ENCODE measurements around the genes FAM25G, VSTM4, TMEM273 and WASHC2A.

DNA sequence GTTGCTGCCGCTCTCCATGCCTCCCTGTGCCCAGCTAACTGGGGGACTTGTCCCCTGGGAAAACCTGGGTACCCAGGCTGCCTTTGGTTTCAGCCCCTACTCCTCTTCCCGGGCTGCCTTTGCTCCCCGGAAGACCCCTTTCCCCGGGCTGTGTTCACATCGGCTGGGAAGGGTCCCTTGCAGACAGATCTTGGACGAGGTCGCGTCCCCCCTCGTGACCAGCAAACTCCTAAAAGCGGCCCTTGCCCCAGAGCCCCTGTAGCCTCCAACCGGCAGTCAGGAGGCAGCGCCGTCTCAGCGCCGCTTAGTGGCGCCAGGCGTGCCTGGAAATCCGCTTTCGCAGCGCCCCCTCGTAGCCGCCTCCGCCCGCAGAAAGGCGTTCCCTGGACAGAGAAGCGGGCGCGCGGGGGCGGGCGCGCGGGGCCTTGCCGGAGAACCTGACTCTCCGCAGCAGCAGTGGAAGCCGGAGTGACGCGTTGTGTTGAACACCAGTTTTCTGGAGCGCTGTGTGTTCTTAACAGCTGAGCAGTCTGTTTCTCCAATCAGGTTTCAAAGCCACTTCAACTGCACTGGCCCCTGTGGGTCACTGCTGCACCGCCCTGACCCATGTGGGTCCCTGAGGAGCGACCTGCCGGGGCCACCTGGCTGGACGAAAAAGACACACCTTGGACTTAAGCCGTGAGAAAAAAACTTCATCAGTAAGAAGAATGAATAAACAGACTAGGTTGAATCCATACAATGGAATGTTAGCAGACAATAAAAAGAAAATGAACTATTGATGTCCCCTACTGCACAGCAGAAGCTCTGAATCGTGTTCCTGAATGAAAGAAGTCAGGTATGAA, 22.6 kb downstream of the ANXA8L1 start:
- PRO-cap: no peak

DNA sequence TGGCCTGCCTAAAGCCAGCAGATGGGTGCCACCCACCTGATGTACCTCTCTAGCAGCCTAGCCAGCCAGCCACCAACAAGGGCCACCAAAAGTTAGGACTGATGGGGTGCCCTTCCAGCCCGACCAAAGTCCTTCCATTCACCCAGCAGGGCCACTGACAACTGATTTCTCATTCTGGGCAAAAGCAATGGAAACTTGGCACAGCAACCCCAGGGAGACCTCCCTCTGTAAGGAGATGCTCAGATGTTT, 13.7 kb downstream of the GPRIN2 start:
- PRO-cap: no peak

- PRO-cap: no peak
These were observed 95.4 kb upstream of the PTPN20 start for GRCh38 chr10:46815717-46816330.

DNA sequence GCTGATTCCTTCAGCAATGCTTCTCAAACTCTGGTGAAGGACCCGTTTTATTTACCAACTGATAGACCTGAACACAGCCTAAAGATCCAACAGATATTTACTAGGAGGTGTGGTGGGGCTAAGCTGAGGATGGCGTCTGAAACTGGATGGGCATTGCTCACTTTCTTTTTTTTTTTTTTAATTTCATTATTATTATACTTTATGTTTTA, 93.6 kb downstream of the PTPN20 start:
- PRO-cap: no peak

GRCh38 chr10:47166836-47167096, 133.2 kb upstream of the GDF10 start:
- PRO-cap: no peak

- PRO-cap: no peak
These were observed 18.6 kb upstream of the ZNF488 start for GRCh38 chr10:47402554-47403325.

- PRO-cap: no peak
These were observed at the start of gene FAM25G for GRCh38 chr10:47491482-47491855. FAM25G (minus strand) TSS chr10:47491700.

DNA sequence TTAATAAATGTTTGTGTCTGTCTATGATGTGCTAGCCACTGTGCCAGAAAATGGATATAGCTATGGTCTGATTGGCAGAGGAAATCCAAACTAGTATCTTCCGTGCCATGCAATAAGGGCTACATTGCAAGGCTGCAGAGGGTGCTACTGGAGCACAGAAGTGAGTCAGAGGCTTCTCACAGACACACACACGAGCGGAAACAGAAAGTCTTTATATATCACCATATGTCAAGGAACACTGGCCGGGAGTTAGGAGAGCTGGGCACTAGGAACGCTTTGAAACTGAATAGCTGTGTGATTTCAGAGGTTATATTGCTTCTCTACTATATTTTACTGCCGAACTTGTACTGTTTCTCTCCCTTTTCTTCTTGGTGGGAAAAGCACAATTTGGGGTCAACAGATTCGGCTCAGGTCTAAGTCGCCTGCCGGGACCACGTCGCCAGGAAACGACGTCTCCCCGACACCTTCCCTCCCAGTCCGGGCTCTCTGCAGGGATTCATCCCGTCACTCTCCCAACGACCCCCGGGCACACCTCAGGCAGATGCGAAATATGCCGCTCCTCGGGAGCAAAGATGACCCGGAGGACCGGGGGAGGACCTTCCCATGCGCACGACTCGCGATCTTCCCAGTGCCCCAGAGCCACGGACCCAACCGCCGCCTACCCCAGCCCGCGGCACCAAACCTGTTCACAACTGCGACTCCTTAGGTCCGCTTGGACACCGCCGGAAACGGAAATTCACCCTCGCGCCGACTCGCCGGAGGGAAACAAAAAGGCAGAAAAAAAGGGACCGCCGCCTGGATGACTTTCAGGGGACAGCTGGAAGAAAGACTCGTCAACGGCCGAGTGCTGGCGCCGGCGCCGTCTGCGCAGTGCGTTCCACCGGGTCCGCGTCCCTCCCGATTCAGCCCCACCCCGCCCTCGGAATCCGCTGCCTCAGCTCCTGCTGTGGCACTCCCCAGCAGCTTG, 29.6 kb upstream of the AGAP9 start:
- PRO-cap: bidirectional peak, plus-strand start at position 776 of the sequence, minus-strand start at position 704 of the sequence

DNA sequence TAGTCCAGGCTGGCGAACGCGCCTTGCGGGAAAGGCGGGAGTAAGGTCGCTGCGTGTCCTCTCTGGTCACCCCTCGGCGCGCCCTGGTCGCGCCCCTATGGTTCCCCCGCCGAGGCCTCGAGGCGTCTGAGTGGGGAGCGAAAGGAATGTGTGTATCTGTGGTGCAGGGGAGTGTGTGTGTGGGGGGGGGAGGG, 115 bp upstream of the SYT15B start:
- PRO-cap: no peak

DNA sequence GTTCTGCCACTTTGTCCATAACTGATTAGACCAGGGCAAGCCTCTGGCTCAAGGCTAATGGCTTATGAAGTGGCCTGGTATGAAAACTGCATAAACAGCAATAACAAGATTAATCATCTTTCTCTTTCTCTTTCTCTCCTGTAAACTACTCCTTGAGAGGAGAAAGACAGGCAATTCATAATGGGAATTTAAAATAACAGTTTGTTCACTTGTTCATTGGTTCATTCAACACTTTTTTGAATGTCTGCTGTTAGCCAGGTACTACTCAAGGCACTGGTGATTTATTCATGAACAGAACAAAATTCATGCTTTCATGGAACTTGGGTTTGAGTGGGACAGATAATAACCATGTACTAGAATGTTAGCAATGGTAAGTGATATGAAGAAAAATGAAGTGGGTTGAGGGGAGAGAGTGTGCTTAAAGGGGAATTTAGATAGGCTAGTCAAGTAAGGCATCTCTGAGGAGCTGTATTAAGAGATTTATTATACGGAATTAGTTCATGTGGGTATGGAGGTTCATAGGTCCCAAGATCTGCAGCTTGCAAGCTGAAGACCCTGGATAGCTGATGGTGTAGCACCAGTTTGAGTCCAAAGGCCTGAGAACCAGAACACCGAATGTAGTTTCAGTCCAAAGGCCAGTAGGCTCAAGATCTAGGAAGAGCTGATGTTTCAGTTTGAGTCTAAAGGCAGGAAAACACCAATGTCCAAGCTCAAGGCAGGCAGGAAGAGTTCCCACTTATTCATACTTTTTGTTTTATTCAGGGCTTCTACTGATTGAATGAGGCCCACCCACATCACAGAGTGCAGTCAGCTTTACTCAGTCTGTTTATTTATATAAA, 83.2 kb downstream of the MAPK8 start:
- PRO-cap: no peak

DNA sequence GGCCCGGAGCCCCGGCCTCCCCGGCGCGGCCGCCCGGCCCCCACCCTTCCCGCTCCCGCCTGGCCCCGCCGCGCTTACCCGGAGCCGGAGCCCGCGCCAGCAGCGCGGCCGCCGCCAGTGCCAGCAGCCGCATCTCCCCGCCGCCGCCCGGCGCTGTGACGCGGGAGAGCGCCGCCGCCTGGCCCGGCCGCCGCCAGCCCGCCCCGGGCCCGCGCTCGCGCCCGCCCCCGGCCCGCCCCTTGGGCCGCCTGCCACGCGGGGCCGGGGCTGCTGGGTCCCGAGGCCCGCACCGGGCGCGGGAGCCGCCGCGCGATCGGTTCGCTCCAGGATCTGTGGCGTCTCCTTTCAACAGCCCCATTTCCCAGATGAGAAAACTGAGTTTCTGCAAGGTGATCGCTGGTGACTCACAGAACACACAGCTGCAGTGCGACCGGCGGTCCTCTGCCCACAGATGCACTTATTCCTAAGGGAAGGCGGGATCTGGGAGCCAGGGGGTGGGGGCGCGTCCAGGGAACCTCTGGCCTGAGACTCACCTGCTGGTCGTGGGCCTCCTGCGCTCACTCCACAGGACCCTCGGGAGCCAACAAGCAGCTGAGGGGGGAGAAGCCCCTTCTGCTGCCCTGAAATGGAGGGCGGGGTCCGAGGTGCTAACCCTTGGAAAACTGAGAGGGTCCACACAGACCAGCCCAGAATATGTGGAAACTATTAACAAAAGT, at the start of gene VSTM4:
Gene VSTM4 (minus strand): TSS at position 170 of the 716 bp plus-strand sequence.
- PRO-cap: bidirectional peak, plus-strand start at position 280 of the sequence, minus-strand start at position 157 of the sequence

GRCh38 chr10:49187759-49188777, at the start of gene TMEM273:
TMEM273 (minus strand) TSS chr10:49188391.
- PRO-cap: unidirectional peak, minus-strand start at chr10:49188388

DNA sequence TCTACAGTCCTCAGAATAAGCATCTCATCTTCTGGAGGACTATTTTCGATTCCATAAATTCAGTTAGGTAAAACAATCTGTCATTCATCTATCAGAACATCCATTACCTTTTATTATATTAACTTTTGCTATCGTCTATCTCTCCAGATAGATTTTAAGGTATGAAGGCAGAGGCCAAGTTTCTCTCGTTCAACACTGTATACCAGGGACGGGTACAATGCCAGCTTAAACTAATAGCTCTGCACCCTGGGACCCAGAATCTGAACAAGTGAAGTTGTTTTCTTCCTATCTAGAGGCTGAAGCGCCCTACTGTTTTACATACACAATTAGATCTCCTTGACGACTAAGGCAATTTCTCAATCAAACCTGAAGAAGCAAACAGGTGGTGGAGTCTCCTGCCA, 946 bp downstream of the PARG start:
- PRO-cap: no peak

- PRO-cap: no peak
These were observed 10.2 kb downstream of the TIMM23B start for GRCh38 chr10:49951902-49952597.

DNA sequence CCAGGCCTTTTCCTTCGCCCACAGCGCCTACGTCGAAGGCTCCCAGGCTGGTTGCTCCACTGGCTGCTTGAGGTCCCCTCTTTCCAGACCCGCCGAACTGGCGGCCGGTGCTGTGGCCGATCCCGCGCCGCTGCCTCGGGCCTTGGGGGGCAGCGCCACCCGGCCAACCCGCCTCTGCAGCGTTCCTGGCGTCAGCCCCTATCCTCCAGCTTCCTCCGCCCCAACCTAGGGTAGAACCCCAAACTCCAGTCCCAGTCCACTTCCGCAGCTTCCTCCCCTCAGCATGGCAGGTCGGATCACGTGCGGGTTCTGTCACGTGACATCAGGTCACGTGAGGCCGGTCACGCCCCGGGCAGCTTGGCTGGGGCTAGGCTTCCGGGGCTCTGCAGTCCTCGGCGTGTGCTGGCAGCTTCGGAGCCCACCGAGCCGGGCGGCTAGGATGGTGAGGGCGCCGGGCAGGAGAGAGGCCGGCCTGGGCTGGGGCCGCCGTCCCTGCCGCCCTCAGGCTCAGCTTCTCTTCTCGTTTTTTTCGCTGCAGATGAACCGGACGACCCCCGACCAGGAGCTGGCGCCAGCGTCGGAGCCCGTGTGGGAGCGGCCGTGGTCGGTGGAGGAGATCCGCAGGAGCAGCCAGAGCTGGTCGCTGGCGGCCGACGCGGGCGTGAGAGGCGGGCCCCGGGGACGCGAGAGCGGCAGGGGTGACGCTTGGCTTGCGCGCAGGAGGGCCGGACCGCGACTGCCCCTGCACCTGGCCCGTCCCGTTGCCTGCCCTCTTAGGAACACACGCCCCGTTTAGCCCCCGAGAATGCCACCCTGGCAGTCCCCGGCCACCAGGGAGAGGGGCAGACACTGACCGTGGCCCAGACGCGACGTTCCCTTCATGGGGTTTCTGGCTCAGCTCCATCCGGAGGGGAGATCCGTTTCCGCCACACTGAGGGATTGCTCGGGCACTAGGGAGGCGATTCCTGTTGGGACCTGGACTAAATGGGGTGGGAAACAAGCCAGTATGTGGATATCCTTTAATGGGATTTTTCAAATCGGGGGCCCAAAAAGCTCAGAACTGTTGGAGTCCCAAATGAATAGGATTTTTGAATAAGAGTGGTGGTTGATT, at the start of gene WASHC2A:
Gene WASHC2A (plus strand): TSS at position 388 of the 1,111 bp plus-strand sequence.
- PRO-cap: bidirectional peak, plus-strand start at position 388 of the sequence, minus-strand start at position 300 of the sequence

DNA sequence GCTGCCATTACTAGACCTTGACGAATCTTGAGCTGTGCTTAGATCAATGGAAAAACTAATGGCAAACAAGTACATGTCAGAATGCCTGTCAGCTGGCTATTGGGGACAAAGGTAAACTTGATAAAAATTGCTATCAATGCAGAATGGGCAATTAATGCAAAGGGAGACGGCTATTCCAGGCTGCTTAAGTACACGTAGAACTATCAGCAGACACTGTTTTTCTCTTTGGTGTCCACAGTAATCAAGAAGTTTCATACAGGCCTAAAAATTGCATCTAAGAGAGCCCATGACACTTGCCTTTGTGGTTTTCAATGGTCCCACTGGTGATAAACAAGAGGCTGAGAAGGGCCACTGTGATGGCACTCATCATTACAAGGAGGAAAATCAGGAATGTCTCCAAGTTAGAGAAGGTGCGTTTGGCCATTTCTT, 3.1 kb downstream of the ASAH2 start:
- PRO-cap: no peak

GRCh38 chr10:50393134-50394264, 142.2 kb upstream of the ASAH2 start:
- PRO-cap: no peak

DNA sequence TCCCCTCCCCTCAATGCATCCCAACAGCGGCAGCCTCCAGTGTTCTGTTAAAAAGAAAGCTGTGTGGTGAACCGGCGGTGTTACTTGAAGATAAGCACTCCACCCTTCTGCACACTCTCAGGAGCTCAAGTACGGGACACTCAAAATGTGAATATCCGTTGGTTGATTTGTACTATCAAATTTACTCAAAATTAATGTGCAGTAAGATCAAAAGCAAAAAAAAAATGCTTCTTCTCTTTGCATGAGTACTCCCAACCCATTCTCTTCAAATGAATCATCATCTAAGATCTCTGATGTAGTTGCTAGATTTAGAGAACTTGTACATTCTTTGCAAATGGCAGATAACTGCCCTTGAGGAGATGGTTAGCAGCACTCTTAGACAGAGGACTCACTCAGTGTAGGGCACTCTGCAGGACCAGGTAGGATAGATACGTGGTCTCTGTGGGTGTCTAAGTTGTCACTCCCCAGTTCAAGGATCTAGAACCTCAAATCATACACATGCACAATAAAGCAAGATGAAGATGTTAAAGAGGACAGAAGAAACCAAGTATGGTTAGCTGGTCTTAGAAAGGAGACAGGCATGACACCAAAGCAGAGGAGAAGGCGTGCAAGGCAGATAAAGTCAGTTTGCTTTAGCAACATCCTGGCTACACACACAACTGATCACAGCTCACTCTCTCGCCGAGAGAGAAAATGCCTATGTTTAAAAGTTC, 145.7 kb upstream of the ASAH2 start:
- PRO-cap: no peak

DNA sequence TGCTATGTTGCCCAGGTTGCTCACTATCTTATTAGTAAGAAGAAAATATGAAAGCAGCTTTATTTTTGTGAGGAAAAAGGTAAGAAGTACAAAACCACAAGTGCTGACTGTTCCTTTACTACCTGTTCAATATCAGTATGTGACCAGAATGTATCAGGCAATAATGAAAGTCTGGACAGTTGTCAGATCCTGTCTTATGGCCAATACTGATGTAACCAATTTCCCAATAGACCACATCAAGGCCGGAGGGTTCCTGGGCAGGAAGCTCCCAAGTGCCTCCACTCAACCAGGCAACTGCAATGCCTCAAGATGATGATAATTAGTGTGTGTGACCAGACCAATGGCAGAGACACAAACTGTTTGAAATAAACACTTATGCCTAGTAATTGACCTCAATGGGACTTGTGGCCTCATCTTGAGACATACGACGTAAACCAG, 149.4 kb upstream of the ASAH2 start:
- PRO-cap: no peak

DNA sequence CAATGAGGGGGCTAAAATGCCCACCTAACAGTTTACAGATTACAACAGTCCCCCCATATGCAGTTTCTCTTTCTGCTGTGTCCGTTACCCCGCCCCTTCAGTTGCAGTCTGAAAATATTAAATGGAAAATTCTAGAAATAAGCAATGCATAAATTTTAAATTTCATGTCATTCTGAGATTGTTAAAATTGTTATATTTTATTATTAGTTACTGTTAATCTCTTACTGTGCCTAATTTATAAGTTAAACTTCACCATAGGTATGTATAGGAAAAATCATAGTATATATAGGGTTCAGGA, 167.5 kb upstream of the ASAH2 start:
- PRO-cap: no peak